GM12891 (cell line): ENCODE measurements around the genes TMED9, N4BP3, HNRNPAB and RUFY1.

DNA sequence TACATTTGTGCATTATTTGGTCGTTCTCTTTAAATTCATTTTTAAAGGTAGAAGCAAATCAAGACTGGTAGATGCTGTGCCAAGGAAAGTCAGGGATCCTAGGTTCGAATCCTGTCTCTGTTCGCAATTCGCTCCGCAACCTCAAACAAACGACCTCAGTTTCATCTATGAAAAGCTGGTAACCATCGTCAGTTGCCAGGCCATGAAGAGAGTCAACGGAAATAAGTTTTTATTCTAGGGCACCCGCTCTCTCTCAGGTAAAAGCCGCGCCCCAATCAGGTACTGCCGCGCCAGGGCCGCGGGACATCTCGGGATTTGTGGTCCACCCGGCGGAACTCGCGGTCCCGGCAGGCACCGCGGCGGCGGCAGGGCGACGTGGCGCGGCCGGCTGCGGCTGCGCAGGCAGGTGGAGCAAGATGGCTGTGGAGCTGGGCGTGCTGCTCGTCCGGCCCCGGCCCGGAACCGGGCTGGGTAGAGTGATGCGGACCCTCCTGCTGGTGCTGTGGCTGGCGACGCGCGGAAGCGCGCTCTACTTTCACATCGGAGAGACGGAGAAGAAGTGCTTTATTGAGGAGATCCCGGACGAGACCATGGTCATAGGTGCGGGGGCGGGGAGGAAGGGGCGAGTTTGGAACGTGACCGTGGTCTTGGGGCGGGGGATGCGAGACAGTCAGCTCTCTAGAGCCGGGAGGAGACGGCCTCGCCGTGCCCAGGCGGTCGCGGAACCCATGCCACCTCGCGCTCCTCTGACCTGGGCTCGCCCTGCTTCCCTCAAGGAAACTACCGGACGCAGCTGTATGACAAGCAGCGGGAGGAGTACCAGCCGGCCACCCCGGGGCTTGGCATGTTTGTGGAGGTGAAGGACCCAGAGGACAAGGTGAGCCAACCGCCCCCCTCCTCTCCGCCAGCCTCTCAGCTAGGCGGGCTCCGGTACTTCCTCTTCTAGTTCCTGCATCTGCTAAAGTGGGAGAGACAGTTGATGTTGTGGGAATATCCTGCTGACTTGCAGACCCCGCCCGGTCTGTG is at the start of gene TMED9:
Gene TMED9, plus strand, starts transcription at position 405 of the 1,026 bp plus-strand sequence.
- RRBS: 2% methylated on average over 24 of the region's 77 CpGs

- RRBS: no CpG with 5 or more reads among the region's 45 CpGs
These were observed 120.6 kb downstream of the PROP1 start for GRCh38 chr5:177875436-177875866.

DNA sequence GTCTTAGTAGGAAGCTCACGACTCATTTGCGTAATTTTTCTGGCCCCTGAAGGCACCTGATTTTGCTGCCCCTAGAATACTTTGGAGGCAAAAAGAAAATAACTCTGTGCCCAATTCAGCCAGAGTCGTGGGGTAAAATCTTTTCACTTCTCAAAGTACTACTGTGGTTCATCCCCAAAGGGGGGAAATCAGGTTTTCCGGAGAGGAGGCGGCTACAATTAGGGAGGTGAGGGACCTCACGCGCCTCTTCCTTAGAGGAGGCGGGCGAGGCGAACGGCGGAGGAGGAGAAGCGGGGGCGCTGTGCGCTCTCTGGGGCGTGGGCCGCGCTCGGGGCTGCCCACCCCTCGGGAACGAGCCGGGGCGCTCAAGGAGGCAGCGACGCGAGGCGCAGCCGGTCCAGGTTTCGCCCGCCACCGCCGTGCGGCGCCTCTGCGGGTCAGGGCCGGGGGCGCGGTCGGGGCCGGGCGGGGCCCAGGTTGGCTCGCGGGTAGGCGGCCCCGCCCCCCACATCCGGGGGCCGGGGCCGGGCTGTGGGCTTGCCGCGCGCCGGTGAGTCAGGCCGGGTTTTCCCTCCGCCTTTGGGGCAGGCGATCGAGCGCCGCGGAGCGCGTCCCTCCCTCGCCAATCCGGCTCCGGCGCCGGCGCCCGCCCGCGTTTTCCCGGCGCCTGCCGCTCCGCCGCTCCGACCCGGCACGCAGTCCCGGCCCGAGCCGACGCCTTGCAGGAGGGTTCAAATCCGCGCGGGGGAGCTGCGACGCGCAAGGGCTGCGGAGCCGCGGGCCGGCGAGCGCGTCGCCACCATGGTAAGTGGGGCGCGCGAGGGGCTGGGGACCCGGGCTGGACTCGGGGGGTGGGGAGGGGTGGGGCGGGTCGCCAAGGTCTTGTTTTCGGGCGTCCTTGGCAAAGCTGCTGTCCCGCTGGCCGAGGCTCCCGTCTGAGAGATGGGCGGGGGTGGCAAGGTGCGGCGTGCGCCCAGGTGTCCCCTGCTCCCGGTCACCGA is at the start of gene N4BP3:
Gene N4BP3, plus strand, starts transcription at position 565 of the 1,001 bp plus-strand sequence.
- RRBS: 1% methylated on average over 52 of the region's 114 CpGs

DNA sequence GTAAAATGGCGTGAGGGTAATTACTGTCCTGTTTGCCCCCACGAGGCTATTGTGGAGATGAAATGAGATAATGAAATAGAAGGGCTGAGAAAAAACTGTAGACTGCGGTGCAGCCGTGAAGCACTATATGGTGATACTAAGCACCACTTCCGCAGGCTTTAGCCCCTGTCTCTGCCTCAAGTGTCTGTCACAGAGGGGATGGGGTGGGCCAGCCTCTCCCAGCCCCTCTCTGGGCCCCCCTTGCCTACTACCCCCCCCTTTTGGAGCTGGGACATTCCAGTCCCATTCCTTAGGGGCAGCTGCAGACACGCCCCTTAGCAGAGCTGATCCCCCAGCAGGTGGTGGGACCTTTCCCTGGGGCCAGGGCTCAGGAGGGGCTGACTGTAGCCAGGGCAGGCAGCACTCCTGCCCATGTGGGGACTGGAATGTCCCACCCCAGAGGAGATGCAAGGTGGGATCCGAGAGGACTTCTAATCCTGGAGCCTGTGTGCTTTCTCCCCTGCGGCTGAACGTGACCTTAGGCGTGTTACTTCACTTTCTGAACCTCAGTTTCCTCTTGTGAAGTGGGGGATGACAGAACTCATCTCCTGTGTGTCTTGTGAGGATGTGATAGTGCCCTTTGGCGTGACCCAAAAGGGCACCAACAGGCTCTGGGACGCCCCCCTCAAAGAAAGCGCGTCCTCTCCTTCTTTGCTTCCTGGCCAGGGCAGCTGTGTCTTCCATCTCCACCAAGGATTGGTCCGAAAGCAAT is 1.9 kb downstream of the N4BP3 start:
- RRBS: no CpG with 5 or more reads among the region's 15 CpGs

DNA sequence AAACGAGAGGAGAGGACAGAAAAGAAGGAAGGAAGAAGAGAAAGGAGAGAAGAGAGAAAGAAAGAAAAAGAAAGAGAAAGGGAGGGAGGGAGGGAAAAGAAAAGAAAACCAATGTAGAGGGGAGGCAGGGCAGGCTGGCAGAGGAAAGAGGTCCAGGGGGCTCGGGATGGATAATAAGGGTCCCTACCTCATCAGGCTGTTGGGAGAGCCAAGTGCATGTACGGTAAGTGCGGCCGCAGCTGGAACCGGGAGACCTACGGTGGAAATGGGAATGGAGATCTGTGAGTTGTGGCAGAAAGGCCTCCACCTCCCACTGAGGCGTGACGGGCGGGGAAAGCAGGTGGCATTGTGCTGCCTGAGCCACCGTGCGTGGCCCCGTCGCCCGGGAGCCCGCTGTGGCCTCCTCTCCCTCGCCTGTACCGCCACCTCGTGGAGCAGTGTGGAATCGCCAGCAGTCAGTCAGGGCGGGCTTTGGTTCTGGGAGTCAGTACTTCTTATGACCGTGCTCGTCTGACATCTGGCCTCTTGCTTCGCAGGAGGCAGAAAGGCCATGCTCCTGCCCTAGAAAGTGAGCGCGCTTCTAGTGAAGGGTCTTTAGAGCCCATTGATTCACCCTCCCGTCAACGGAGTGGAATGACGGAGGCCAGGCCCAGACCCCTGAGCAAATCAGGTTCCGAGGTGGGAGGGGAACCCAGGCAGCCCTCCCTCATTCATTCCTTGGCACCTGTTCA is 10.4 kb upstream of the NHP2 start:
- RRBS: no CpG with 5 or more reads among the region's 30 CpGs

DNA sequence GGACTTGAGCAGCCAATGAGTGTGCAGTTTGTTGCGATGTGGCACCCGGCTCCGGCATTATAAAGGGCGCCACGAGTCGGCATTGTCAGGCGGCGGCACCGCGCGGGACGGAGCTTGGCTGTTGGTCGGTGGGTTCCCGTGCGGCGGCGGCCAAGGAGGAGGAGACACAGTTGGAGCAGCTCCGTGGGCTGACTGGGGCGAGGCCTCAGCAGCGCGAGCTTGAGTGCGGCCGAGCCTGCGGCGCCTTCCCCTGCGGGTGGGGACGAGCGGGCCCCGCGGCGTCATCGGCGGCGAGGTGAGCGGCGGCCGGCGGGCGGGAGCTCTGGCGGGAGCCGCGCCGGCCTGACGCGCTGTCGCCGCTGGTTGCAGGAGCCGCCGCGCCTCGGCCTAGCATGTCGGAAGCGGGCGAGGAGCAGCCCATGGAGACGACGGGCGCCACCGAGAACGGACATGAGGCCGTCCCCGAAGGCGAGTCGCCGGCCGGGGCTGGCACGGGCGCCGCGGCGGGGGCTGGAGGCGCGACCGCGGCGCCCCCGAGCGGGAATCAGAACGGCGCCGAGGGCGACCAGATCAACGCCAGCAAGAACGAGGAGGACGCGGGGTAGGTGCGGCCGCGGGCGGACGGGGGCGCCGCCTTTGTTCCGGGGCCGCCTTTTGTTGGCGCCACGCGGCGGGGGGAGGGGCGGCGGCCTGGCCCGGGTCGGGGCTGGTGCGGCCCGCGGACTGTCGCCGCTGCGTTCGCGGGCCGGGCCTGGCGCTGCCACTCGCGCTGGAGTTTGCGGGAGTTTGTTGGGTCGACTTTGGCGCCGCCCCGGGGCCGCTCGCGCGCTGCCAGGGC is at the start of gene HNRNPAB:
Gene HNRNPAB, plus strand, starts transcription at position 88 of the 838 bp plus-strand sequence.
- RRBS: 1% methylated on average over 31 of the region's 123 CpGs

GRCh38 chr5:178209157-178209592 is 4.8 kb downstream of the HNRNPAB start:
- RRBS: no CpG with 5 or more reads among the region's 9 CpGs

DNA sequence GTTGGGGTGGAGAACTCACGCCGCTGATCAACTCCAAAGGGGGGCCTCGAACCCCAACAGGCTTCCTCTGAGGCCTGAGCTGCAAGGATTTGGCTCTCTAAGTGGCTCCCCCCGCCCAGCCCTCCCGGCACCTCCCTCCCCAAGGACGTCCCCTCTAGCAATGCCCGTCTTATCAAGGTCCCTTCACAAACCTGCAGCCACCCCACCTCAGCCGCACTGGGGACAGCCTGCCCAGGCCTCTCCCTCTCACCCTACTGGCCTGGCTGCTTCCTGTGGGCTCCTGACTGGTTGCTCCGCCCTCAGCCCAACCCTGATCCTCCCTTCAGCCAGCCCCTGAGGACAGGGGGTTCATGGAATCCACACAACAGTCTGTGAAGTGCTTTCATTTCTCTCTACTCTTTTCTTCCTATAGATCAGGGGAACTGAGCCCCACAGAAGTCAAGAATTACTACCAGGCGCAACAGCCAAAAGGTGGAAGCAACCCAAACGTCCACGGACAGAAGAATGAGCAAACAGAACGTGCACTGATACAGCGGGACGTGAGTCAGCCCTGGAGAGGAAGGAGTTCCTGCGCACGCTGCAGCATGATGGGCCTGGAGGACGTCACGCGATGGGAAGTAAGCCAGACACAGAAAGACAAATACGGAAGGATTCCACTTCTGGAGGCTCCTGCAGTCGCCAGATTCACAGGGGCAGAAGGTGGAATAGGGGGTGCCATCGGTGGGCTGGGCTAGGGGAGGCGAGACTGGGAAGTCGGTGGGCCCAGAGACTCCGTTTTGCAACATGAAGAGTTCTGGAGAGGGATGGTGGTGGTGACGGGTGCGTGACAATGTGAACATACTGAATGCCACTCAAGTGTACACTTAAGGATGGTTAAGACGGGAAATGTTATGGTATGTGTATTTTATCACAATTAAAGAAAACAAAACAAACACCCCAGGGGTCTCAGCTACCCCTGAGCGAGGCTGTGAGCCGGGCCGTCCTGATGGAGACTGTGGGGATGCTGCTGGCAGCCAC is 80.2 kb upstream of the PHYKPL start:
- RRBS: 69% methylated on average over 2 of the region's 32 CpGs

GRCh38 chr5:178832954-178833325 is 26.8 kb upstream of the ZNF354B start:
- RRBS: no CpG with 5 or more reads among the region's 8 CpGs

GRCh38 chr5:179550071-179550706 is at the start of gene RUFY1:
Gene RUFY1, plus strand, starts transcription at chr5:179550554.
- RRBS: 2% methylated on average over 15 of the region's 47 CpGs

GRCh38 chr5:179599378-179600369 is 23.8 kb downstream of the HNRNPH1 start:
- RRBS: no CpG with 5 or more reads among the region's 28 CpGs

DNA sequence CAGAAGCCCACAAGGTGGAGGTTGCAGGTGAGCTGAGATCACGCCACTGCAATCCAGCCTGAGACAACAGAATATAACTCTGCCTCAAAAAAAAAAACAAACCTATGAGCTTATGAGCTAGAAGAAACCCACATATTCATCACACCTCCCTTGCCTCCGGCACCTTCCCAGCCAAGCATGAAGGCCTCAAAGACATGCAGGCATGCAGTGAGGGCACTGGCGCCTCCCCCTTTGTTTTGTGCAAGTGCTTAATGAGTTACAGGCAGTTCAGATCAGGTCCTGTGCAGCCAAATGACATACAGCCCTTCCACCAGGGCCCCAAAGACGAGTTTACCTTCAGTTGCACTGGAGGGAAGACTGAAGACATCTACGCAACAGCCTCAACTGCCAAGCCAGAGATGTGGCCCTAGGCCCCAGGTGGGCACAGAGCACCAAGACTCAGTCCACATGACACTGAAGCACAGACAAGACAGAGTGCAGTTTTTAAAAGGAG is 9.7 kb downstream of the HNRNPH1 start:
- RRBS: no CpG with 5 or more reads among the region's 5 CpGs

- RRBS: no CpG with 5 or more reads among the region's 3 CpGs
These were observed 7.1 kb downstream of the HNRNPH1 start for GRCh38 chr5:179616342-179616709.

- RRBS: no CpG with 5 or more reads among the region's 45 CpGs
These were observed 22.9 kb downstream of the CBY3 start for GRCh38 chr5:179657897-179658418.

DNA sequence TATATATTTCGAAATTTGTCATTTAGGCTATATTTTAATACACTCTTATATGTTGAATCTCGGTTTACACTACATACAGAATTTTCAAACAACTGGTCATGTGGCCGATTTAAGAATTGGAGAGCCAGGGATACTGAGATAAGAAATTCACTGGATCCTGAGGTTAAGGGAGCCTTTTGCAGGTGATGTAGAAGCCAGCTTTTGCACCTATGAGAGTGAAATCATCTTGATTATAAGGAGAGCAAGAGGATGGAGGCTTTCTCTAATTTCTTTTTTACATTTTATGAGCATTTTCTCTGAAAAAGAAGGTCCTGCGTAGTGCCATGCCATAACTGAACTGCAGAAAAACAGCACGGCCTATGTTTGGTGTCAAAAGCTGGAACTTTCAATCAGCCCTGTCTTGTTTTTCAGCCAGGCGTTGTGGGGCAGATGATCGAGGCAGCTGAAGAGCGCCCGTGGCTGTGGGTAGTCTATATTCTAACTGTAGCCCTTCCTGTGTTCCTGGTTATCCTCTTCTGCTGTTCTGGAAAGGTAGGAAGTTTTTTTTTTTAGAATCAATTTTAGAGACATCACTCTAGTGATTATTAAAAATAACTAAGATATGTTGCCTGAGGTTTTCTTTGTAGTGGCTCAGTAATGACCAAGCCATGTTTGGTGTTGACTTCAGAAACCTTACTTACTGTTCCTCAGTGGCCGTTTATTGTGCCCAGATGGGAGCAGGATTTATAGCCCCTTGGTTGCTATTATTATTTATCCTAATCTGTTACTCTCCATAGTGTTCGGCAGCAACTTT is 9.2 kb upstream of the MAML1 start:
- RRBS: no CpG with 5 or more reads among the region's 11 CpGs

DNA sequence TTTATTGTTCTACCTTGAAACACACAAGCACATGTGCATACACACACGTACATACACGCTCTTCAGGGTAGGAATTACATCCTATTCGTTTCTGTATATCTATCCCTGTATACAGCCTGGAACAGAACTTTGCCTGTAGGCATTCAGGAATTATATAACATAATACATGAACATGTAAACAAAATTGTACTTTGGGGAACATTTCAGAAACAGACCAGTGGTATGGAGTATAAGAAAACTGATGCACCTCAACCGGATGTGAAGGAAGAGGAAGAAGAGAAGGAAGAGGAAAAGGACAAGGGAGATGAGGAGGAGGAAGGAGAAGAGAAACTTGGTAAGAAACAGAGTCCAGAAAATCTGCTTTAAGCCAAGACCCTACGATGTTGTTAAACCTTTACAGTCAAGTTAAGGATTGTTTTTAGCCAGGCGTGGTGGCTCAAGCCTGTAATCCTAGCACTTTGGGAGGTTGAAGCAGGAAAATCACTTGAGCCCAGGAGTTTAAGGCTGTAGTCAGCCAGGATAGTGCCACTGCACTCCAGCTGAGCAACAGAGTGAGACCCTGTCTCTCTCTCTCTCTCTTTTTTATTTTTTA is 8.1 kb upstream of the MAML1 start:
- RRBS: no CpG with 5 or more reads among the region's 6 CpGs

GRCh38 chr5:179792664-179793335 is 986 bp upstream of the LTC4S start:
- RRBS: 31% methylated on average over 1 of the region's 23 CpGs

DNA sequence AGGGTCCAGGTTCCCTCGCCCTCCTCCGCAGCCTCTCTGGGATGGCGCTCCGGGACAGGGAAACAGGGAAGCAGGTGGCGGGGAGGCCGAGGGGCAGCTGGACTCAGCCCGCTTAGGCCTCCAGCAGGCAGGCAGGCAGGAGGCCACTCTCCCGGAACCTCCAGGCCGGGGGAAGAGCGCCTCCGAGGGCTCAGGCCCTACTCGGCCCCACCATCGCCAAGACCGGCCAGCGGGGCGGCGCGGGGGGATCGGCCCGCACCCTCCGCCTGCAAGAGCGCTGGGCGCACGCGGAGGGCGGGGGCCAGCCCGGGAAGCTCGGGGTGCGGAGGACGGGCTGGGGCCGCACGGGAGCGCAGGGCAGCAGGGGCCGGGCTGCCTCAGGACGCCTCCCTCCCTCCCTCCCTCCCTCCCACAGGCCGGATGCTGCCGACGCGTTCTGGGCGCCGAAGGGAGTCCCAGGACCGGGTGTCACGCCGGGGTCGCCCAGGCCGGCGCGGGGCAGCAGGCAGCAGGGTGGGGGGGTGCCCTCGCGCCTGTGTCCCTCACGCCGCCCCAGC is 996 bp downstream of the MGAT4B start:
- RRBS: 7% methylated on average over 40 of the region's 52 CpGs

- RRBS: no CpG with 5 or more reads among the region's 9 CpGs
These were observed 2.7 kb upstream of the SQSTM1 start for GRCh38 chr5:179817935-179818475.

GRCh38 chr5:179818601-179819351 is 1.9 kb upstream of the SQSTM1 start:
- RRBS: 1% methylated on average over 18 of the region's 40 CpGs